ENCODE measurements around the genes RABGGTA, LTB4R and SCFD1.

DNA sequence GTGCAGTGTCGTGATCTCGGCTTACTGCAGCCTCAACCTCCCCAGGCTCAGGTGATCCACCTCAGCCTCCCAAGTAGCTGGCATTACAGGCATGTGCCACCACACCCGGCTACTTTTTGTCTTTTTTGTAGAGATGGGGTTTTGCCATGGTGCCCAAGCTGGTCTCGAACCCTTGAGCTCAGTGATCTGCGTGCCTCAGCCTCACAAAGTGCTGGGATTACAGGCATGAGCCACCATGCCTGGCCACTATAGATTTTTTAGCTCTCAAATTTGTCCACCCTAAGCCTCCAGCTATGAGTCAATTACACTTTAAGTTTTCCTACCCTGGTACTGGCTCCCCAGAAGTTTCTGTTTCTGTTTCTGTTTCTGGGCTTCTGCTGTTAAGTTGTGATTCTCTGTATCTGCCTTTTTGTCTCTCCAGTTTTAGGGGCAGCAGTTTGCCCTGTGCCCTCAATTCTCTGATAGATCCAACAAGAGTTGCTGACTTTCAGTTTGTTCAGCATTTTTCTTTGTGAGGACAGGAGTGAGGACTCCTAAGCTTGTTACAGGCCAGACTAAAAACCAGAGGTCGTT, 4.3 kb upstream of the TINF2 start:
- PRO-cap = no peak

DNA sequence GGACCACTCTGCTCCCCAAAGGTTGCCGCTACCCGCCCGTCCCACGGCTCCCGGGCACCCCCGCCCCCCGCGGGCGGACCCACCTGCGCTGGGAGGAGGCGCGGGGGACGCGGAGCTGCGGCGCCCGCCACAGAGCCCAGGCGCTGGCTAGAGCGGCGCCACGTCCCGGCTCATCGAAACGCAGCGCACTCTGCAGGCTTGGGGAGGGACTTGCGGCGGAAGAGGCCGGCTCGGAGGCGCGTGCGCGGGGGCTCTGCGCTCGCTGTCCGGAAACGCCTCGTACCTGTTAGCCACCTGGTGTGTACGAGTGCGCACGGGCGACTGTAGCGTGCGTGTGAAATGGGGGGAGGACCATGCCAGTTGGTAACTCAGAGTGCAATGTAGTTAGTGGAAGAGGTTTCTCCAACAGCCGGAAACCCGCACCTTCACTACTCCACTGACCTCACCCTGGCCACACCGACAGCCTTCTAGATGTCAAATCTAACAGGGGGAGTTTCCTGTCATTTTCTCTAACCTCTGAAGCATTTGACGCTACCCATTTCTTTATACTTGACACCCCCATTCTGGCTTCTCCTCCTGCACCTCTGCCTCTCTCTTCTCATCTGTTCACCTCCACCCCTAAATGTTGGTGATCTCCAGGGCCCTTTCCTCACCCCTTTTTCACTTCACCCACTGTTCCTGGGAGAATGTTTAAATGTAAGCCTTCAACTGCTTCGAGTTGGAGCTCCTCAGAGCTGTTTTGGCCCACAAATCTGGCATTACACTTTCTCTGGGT, at the start of gene RABGGTA:
Gene RABGGTA (minus strand): TSS at position 194 of the 775 bp plus-strand sequence.
- PRO-cap = bidirectional peak, plus-strand start at position 293 of the sequence, minus-strand start at position 175 of the sequence

- PRO-cap = bidirectional peak, plus-strand start at chr14:24311090, minus-strand start at chr14:24311014; bidirectional peak, plus-strand start at chr14:24311502, minus-strand start at chr14:24311382
Measured at GRCh38 chr14:24310542-24311635, at the start of gene LTB4R. Gene LTB4R, plus strand, starts transcription at chr14:24311502.

DNA sequence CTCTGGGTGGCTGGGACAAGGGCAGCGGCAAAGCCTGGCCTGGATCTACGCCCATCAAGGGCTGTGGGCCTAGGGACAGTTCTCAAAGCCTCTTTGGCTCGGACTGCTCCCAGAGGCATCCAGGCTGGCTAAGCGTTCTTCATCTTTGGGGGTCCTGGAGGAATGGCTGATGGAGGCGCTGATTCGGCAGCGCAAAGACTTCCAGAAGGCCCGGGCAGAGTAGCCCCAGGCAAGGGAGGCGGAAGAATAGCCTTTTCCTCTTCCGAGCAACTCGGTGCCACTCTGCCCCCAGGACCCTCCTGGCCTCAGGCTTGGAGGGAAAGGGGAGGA, 594 bp upstream of the NFATC4 start:
- PRO-cap = no peak

DNA sequence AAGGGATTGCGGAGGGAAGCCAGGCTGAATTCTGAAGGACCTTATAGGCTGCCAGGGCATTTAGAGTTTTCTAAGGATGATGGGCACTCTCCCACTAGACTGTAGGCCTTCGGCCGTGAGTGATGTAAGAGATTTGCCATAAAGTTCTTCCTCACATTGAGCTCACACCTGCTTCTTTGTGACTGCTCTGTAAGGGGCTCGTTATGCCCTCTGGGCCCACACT, 12.2 kb downstream of the NFATC4 start:
- PRO-cap = no peak

- PRO-cap = no peak
Measured at GRCh38 chr14:24389166-24389662, 9.6 kb upstream of the NYNRIN start.

DNA sequence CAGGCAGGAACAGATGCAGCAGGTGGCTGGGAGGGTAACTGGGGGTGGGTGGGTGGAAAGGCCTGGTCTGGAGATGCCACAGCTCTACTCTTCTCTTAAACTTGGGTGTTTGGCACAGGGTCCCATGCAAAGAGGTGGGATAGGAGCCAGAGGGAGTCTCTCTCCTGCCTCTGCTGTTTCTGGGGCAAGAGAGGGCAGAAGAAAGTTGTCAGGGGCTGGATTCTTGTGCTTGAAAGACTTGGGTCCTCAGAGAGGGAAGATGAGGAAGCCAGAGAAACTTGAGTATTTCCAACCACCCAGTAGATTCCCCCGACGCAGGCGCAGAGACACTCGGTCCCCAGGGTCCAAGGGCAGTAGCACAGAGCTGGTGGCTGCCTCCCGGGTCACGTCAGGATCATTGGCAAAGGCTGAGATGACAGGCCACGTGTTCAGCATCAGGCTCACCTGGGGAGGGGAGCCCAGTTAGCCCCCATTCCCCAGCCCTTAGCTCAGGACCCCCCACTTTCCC, 1.9 kb downstream of the CBLN3 start:
- PRO-cap = no peak

DNA sequence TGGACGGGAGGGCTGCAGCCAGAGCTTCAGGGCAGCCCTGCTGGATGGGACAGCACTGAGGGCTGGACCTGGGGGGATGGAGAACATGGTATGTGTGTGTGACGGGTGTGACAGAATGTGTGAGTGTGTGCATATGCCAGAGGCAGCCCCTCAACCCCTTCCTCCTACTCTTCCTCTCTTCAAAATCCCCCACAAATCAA, 248 bp downstream of the CBLN3 start:
- PRO-cap = no peak

DNA sequence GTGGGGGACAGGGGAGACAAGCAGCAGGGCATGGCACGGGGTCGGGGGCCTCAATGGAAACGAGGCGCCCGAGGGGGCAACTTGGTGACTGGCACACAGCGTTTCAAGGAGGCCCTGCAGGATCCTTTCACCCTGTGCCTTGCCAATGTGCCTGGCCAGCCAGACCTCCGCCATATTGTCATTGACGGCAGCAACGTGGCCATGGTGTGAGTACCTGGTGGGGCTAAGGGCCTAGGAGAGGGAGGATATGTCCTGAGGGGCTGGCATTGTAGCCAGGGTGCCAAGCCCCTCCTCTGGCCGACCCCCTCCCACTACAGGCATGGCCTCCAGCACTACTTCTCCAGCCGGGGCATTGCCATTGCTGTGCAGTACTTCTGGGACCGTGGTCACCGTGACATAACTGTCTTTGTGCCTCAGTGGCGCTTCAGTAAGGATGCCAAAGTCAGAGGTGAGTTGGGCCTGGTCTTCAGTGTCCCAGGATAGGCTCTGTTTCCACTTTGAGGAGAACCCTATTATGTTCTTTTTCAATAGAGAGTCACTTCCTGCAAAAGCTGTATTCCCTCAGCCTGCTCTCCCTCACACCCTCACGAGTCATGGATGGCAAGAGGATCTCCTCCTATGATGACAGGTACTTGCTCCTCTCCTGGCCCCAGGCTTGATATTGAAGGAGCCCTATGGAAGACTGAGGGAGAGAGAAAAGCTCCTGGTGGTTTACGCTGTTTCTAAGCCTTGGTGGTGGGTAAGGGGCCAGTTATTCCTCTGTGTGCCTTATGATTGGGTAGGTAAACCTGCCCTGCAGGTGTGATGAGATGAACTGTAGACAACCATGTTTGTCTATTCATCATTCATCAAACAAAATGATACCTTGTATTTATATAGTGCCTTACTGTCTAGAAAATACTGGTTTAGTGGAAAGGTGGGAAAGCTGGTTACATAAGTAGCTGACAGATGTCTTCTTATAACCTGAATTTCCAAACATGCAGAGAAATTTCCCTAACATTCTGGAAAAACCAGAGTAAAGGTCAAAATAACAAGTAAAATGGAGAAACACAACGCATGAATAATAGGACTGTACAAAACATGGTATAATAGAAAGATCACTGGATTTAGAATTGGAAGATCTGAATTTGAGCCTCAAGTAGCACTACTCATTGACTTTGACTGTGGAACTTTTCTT, 3.0 kb downstream of the KHNYN start:
- PRO-cap = no peak

GRCh38 chr14:24441682-24442145, 862 bp downstream of the SDR39U1 start:
- PRO-cap = no peak

DNA sequence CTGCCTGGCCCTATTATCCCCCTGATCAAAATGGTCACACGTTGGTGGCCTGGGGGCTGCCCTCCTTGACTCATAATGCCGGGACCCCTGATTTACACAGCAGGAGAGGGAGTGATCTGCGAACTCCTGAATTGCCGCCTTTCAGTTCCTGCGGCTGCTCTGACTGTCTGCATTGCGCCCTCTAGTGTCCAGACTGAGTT, 44.8 kb upstream of the GZMB start:
- PRO-cap = unidirectional peak, minus-strand start at position 128 of the sequence

DNA sequence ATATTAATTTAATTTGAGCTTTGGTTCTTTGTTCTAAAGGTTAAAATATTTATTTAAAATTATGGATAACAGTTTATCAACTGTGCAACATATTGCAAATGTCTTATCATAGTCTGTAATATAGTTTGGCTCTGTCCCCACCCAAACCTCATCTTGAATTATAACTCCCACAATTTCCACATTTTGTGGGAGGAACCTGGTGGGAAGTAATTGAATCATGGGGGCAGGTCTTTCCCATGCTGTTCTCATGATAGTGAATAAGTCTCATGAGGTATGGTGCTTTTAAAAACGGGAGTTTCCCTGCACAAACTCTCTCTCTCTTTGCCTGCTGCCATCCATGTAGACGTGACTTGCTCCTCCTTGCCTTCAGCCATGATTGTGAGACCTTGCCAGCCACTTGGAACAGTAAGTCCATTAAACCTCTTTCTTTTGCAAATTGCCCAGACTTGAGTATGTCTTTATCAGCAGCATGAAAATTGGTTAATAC, 931.1 kb upstream of the NOVA1 start:
- PRO-cap = no peak

- PRO-cap = no peak
Measured at GRCh38 chr14:28765883-28766728, 481 bp upstream of the FOXG1 start.

DNA sequence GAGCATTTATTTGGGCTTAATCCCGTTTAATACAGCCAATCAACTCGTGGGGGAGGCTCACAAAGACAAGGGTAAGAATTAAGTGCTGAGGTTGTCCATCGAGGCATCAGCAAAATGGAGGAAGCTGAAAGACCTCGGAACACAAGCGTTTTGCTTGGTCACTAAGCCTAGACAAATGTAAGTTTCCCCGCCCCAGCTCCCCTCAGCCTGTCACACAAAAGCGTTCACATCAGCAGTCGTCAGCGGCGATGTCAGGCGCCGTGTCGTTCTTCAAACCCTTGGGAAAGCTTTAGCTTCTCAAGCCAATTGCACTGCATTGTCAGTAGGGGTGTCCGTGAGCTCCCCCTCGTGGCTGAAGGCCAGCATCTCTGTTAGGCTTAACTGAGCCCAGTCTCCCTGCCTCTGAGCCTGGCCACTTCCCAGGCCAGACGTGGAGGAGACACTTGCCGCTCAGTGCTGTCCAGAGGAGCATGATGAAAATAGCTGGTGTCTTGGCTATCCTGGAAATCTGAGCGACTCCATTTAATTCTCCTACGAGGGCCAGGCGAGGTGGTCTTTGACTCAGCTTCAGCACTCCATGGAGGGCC, 288.3 kb upstream of the G2E3 start:
- PRO-cap = no peak

- PRO-cap = bidirectional peak, plus-strand start at chr14:30622319, minus-strand start at chr14:30622240
Measured at GRCh38 chr14:30622101-30622429, at the start of gene SCFD1. Gene SCFD1, plus strand, starts transcription at chr14:30622319.

DNA sequence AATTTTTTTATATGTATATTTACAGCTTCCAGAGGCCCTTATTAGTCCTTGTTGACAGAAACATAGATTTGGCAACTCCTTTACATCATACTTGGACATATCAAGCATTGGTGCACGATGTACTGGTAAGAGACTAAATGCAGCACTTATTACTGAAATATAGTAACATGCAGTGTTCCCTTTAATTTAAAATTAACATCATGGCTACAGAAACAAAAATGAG, 31.3 kb downstream of the SCFD1 start:
- PRO-cap = no peak

- PRO-cap = no peak
Measured at GRCh38 chr14:30690246-30691120, 68.4 kb downstream of the SCFD1 start.

- PRO-cap = no peak
Measured at GRCh38 chr14:30939983-30940622, 65.7 kb downstream of the COCH start.

DNA sequence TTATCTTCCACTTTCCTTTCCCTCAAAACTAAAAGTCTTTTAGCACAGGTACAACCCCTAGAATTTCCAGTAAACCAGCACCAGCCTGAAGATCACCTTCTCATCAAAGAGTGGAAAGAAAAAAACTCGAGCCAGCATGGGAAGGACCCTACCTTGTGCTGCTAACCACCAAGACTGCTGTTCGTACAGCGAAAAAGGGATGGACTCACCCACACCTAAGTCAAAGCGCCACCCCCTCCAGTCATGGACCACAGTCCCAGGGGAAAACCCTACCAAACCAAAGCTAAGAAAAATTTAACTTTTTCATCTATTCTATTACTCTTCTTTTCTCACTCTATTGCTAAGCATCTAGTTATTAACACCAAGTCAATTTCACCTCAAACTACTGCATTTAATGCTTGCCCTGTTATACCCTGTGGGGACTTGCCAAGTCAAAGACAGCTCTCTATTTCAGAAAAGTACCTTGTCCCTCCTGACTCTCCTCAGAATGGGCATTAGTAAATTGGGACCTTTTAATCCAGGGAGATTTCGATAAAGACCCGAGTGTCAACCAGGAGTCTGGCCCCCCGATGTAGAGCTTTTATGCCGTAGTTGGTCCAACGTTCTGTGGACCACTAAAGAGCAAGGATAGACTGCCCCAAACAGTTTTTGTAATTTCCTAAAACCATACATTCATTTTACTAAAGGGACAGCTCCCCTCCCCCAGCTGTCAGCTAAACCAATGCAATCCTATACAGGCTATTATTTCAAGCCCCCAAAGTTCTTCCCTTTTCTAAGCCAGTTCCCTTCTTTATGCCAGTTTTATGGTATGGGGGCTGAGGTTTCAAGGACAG, 55.5 kb upstream of the AP4S1 start:
- PRO-cap = no peak

DNA sequence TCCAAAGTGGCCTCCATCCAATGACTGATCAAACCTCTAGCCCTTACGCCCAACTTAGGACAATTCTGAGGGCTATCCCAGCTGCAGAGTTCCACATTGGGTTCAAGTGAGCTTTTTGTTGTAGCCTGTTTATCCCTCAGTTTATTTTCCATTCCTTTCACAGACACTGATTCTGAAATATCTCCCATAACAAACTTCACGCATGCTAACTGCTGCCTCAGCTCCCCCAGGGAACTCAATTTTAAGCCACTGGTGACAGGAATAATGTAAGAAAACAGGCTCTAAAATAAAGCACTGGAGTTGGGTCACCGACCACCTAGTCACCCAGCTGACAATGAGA, 29.5 kb upstream of the AP4S1 start:
- PRO-cap = no peak

All from duodenum (tissue), 1 donor.